ENCODE data around the genes CSNK2A2 and SLC38A7.

DNA sequence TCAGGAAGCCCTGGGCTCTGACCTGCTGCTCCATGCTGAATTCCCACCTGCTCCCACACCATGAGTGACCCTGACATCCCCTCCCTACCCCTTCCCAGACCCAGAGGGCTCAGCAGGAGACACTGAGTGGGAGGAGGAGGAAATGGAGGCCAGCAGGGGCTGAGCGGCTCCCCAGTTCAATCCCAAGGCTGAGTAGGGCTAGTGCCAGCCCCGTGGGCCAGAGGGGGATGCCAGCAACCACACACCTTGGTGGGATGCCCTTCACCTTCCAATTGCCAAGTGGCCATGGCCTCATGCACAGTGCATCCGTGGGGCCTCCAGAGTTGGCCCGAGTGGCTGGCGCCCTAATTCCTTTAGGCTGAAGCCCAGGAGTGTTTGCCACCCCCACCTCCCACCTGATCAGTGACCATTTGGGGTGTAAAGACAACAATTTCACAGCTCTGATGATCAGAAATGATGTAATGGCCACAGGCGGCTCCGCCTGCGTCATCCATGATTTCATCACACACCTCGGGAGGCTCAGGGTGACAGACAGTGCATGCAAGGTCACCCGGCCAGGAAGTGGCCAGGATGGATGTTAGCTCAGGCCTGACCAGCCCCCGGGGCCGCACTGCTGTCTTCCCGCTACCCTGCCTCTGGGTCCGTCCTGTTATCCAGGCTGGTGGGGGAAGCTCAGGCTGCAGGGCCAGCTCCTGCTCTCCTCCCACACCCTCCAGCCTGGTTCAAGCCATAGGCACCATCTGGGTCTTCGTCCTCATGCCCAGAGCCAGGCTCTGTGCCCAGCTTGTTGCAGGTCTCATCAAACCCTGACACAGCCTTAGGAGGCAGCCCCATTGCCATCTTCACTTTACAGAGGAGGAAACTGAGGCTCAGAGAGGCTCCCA lies 799 bp upstream of the ADGRG3 start:
- PRO-cap = no peak

- PRO-cap = no peak
Observed at GRCh38 chr16:57826015-57827093, 24.1 kb upstream of the KIFC3 start.

DNA sequence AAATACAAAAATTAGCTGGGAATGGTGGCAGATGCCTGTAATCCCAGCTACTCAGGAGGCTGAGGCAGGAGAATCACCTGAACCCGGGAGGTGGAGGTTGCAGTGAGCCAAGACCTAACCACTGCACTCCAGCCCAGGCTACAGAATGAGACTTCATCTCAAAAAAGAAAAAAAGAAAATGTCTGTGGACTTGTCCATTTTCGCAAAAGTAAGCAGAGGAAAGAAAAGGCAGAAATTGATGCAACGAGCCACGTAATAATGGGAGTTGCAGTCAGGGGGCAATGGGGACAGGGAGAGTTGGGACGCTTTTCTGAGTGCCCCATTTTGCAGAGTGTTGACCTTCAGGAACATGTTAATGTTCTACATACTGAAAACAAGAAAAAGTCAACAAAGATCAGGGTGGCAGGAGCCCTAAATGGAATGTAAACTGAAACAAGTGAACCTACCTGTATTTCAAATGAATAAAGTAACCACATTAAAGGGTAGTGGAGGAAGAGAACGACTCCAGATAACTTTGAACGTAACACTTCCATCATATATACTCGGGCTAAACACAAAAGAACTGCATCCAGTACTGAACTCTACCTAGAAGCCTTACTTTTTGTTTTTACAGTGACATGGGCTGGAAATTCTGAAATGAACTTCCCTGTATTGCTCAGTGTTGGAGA lies 76.4 kb downstream of the CNGB1 start:
- PRO-cap = no peak

DNA sequence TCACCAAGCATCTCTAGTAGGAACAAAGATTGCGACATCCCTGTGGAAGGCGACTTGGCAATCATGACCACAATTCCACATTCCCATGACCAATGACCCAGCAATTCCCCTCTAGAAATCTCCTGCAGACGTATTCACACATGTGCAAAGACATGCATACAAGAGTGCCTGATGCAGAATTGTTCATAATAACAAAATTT lies 21.3 kb downstream of the CNGB1 start:
- PRO-cap = no peak

GRCh38 chr16:58125678-58126457 lies 3.3 kb downstream of the CFAP20 start:
- PRO-cap = no peak

DNA sequence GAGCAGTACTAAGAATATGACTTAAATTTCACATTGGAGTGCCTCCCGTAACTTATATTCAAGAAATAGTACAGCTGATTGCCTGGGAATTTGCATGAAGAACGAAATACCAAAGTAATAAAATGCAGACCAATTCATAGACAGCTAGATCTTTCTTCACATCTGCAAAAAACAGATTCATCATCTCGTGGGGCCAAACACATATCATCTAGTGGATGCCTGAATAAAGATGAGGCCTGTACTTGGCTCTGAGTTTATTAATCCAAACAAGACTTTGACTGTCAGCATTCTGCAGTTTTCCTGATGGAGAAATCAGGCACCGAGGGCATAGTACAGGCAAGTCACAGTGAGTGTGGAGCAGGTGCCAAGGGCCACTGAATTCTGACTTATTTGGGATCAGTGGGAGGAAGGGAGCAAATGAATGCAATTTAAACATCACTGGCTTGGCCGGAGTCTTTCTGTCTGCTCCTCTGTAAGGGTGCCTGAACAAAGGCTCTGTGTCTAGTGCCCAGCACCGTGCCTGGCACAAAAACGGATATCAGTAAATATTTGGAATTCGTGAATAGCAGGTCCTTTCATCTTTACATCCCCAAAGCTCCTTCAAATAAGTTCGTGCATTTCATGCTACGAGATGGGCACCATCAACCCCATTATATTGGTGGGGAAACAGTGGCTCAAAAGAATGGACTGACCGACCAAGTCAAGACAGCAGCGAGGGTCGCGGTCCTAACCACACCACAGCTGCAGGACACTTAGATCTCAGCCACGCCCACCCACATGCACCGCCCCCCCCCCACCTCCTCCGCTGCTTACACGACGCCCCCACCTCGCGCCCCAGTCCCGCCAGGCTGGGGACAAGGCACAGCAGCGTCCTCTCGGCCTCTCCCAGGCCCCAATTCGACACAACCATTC lies 877 bp downstream of the CFAP20 start:
- PRO-cap = unidirectional peak, plus-strand start at position 837 of the sequence

GRCh38 chr16:58197948-58198458 lies at the start of gene CSNK2A2:
Gene CSNK2A2, minus strand, starts transcription at chr16:58198106.
- PRO-cap = bidirectional peak, plus-strand start at chr16:58198255, minus-strand start at chr16:58198106

GRCh38 chr16:58507135-58507544 lies 7.2 kb downstream of the NDRG4 start:
- PRO-cap = no peak

DNA sequence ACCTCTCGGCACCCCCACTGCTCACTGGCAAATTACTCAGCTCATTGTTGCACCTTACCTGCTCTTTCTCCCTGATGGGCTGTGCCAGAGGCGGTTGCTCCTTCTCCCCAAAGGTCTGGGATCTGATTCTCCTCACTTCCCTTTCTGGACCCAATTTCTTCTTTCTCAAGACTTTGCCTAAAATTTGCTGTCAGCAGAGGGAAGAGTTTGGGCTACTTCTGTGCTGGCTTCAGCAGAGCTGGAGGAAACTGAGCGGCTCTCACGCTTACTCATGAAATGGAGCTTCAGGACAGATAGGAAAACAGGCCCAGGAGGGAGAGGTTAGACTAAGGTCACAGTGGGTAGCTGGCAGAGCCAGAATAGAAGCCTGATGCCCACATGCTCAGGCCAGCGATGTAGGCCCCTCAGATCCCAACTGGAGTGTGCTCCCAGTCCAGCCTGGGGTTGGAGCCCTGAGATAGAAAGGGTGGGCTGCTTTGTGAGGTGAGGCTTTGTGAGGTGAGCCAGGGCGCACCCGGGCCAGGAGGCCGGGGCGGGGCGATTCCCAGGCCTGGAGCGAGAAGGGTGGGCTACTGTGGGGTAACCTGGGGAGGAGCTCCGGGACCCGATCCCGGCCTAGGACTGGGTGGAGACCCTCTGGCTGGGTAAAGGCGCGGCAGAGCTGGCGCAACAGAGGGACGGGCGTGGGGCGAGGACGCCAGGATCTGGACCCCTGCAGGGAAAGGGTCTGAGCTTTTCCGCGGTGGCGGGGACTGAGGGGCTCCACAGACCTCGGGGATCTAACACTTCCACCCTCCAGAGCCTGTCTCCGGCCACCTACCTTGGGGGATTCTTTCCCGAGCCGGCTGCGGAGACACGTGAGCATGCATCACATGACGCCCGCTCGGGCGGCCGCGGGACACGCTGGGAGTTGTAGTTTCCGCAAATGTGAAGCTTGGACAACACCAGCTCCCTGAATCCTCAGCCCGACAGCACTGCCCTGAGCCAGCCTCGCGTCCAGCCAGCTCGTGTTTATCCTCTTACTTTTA lies at the start of gene SLC38A7:
Gene SLC38A7 (minus strand): TSS at position 874 of the 1,028 bp plus-strand sequence.
- PRO-cap = unidirectional peak, plus-strand start at position 232 of the sequence; bidirectional peak, plus-strand start at position 941 of the sequence, minus-strand start at position 859 of the sequence

GRCh38 chr16:58733216-58733495 lies 960 bp downstream of the GOT2 start:
- PRO-cap = no peak

- PRO-cap = no peak
Observed at GRCh38 chr16:58881686-58882104, 147.6 kb upstream of the GOT2 start.

- PRO-cap = no peak
Observed at GRCh38 chr16:64409800-64410176, 712.1 kb downstream of the CDH11 start.

GRCh38 chr16:64991586-64992167 lies 130.2 kb downstream of the CDH11 start:
- PRO-cap = no peak

DNA sequence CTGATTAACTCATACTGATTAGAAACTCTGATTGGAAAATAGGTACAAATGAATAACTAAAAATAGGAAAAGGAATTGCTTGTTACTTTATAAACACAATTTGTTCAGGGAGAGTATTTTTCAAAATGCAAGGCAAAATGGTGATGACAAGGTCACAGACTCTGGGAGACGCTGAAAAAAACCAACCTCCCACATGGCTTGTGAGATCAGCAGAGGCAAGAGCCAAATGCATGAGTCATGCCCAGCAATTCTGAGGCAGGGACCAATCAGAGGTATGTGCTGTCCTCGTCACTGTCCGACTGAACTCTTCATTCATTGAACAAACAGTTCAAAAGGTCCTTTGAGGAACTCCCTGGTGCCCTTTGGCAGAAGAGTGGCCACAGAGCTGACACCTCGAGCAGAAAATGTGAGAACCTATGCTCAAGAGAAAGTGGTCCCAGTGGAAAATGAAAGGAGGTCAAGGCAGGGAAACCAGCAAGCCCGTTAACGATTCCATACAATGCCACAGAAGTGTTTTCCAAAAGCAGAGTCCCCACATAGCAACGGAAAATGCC lies 51.0 kb downstream of the CDH11 start:
- PRO-cap = no peak

- PRO-cap = no peak
Observed at GRCh38 chr16:65118252-65118470, 3.7 kb downstream of the CDH11 start.

DNA sequence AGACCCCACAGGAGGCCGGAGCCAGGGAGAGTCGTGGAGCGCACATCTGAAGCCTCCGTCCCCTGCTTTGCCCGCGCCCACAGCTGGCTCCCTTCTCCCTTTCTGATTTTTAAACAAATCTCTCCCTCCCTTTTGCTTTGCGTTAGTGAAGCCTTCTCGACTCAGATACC lies 382 bp downstream of the CDH11 start:
- PRO-cap = no peak

DNA sequence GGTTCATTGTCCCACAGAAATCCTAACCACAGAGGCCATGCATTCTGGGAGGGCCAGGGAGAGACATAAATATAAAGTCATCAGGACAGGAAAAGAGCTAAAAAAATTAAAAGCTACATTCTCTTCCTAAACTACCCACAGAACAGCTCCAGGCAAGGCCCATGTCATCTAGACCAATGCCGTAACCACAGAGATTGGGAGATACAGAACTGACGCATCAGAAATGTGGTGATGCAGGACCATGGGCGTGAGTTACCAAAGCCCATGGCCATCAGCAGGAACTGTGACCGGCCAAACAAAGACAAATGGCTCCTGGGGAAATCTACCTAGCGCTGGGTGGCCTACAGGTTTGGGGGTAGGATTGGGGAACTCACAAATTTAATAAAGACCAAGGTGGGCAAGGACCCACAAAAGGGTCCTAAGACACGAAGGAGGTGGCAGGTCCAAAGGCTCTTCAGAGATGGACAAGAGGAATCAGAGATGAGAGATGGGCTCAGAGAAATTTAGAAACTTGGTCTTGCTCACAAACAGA lies 24.0 kb downstream of the TK2 start:
- PRO-cap = no peak

DNA sequence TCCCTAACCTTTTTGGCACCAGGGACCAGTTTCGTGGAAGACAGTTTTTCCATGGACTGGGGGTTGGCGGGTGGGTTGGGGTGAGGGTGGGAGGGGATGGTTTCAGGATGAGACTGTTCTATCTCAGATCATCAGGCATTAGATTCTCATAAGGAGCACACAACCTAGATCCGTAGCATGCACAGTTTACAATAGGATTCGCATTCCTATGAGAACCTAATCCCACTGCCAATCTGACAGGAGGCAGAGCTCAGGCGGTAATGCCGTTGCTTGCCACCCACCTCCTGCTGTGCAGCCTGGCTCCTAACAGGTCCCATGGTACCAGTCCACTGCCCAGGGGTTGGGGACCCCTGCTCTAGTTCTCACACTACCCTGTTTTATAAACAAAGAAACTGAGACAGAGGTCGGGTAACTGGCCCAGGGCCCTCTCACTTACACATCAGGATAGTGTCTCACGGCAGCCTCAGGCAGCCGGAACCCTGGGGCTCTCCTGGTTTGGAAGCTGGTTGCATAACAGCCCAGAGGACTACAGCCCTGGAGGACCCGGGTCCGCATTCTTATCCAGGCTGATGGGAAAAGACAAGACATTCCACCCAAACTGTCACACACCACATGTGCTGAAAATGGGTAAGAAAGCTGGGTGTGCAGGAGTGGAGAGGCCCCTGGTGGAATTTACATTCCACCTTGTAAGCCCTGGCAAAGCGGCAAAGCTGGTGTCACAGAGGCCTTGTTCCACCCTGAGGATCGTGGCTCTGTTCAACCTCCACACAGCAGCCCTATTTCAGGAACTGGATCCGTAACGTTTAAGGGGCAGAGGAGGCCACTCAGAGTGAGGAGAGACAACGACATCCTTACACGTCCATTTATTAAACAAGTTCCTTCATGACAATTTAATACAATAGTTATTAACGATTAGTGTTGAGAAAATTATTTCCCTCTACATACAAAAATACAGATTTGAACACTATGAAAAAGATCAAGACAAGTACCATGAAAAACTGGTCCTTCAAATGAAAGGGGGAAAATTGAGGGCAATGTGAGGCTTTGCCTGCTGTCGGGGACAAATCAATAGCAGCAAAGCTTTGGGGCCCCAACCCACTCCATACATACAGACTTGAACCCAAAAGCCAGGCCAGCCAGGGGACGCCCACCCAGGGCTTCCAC lies 9.8 kb downstream of the CMTM3 start:
- PRO-cap = no peak

- PRO-cap = no peak
Observed at GRCh38 chr16:66829052-66829830, 1.5 kb downstream of the NAE1 start.

- PRO-cap = no peak
Observed at GRCh38 chr16:66898100-66898732, 17.9 kb downstream of the PDP2 start.

Measured in bile duct (tissue), 1 donor.